ENCODE measurements around a stretch of chr15.

- RAMPAGE, long total RNA, result no peak
- RRBS, result no CpG with 5 or more reads among the region's 8 CpGs
PRO-cap:
- standard, result no peak
- CoPRO, capped RNA only, 2 experiments, result no peak in any of the 2 experiments
- CoPRO, capped and uncapped RNA, 2 experiments, result no peak in any of the 2 experiments
- CoPRO, uncapped RNA only, 2 experiments, result no peak in any of the 2 experiments
CAGE:
- cytosol, long polyA plus RNA, result no peak
- long polyA plus RNA, result no peak
- nucleolus, long total RNA, result no peak
- nucleus, long polyA plus RNA, result no peak
Measured at GRCh38 chr15:63045243-63046137, 2.9 kb downstream of the TPM1 start.

GRCh38 chr15:63071453-63072125 is 29.0 kb downstream of the TPM1 start:
- RAMPAGE, long total RNA, result no peak
- RRBS, result no CpG with 5 or more reads among the region's 6 CpGs
PRO-cap:
- standard, result no peak
- CoPRO, capped RNA only, 2 experiments, result no peak in any of the 2 experiments
- CoPRO, capped and uncapped RNA, 2 experiments, result no peak in any of the 2 experiments
- CoPRO, uncapped RNA only, 2 experiments, result no peak in any of the 2 experiments
CAGE:
- cytosol, long polyA plus RNA, result no peak
- long polyA plus RNA, result no peak
- nucleolus, long total RNA, result no peak
- nucleus, long polyA plus RNA, result no peak

GRCh38 chr15:63075775-63076257 is 33.3 kb downstream of the TPM1 start:
- RAMPAGE, long total RNA, result no peak
- RRBS, result 80% methylated on average over 2 of the region's 11 CpGs
PRO-cap:
- standard, result no peak
- CoPRO, capped RNA only, 2 experiments, result no peak in any of the 2 experiments
- CoPRO, capped and uncapped RNA, 2 experiments, result no peak in any of the 2 experiments
- CoPRO, uncapped RNA only, 2 experiments, result no peak in any of the 2 experiments
CAGE:
- cytosol, long polyA plus RNA, result no peak
- long polyA plus RNA, result no peak
- nucleolus, long total RNA, result no peak
- nucleus, long polyA plus RNA, result no peak

DNA sequence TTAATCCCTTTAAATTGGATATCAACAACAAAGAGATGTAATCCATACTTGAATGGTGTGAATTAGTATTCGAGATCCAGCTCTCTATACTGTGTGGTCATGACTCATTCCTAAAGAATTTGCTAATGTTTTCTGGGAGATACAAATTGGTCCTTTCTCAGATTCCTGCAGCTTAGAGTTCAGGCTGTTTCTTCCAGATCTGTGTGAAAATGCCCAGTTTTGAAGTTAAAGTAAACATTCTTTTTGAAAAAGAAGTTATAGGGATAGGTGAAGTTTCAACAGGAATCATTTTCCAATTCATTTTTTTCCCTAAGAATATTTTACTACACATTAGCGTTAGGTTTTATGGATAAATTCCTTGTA is 20.7 kb upstream of the APH1B start:
- RAMPAGE, long total RNA, result no peak
- RRBS, result no CpG with 5 or more reads among the region's 2 CpGs
PRO-cap:
- standard, result no peak
- CoPRO, capped RNA only, 2 experiments, result no peak in any of the 2 experiments
- CoPRO, capped and uncapped RNA, 2 experiments, result no peak in any of the 2 experiments
- CoPRO, uncapped RNA only, 2 experiments, result no peak in any of the 2 experiments
CAGE:
- cytosol, long polyA plus RNA, result no peak
- long polyA plus RNA, result no peak
- nucleolus, long total RNA, result no peak
- nucleus, long polyA plus RNA, result no peak

GRCh38 chr15:63380206-63380520 is 1.5 kb downstream of the CA12 start:
- RAMPAGE, long total RNA, result no peak
- RRBS, result no CpG with 5 or more reads among the region's 1 CpG
PRO-cap:
- standard, result no peak
- CoPRO, capped RNA only, 2 experiments, result no peak in any of the 2 experiments
- CoPRO, capped and uncapped RNA, 2 experiments, result no peak in any of the 2 experiments
- CoPRO, uncapped RNA only, 2 experiments, result no peak in any of the 2 experiments
CAGE:
- cytosol, long polyA plus RNA, result no peak
- long polyA plus RNA, result no peak
- nucleolus, long total RNA, result no peak
- nucleus, long polyA plus RNA, result no peak

DNA sequence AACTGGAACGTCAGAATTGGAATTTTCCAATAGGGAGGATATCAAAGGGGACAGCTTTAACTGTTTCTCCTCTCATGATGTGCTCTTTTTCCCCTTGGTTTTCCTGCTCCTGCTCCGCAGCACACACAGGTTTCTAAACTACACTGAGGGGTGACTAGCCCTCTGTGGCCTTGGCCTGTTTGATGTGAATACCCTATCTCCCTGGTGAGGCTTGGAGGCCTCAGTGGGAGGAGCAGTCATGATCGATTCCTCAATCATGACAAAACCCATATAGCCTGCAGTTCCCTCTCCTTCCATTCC is 24.0 kb upstream of the USP3 start:
- RAMPAGE, long total RNA, result no peak
- RRBS, result no CpG with 5 or more reads among the region's 3 CpGs
PRO-cap:
- standard, result no peak
- CoPRO, capped RNA only, 2 experiments, result no peak in any of the 2 experiments
- CoPRO, capped and uncapped RNA, 2 experiments, result no peak in any of the 2 experiments
- CoPRO, uncapped RNA only, 2 experiments, result no peak in any of the 2 experiments
CAGE:
- cytosol, long polyA plus RNA, result no peak
- long polyA plus RNA, result no peak
- nucleolus, long total RNA, result no peak
- nucleus, long polyA plus RNA, result no peak

- RAMPAGE, long total RNA, result no peak
- RRBS, result no CpG with 5 or more reads among the region's 5 CpGs
PRO-cap:
- standard, result unidirectional peak, plus-strand start at chr15:63577474
- CoPRO, capped RNA only, 2 experiments, result no peak in any of the 2 experiments
- CoPRO, capped and uncapped RNA, 2 experiments, result no peak in any of the 2 experiments
- CoPRO, uncapped RNA only, 2 experiments, result no peak in any of the 2 experiments
CAGE:
- cytosol, long polyA plus RNA, result no peak
- long polyA plus RNA, result no peak
- nucleolus, long total RNA, result no peak
- nucleus, long polyA plus RNA, result no peak
Measured at GRCh38 chr15:63577294-63577566, 20.0 kb upstream of the FBXL22 start.

- RAMPAGE, long total RNA, result no peak
- RRBS, result no CpG with 5 or more reads among the region's 9 CpGs
PRO-cap:
- standard, result no peak
- CoPRO, capped RNA only, 2 experiments, result no peak in any of the 2 experiments
- CoPRO, capped and uncapped RNA, 2 experiments, result no peak in any of the 2 experiments
- CoPRO, uncapped RNA only, 2 experiments, result peak in 1 of 2 experiments; most common minus-strand start chr15:63591425 (in 1)
CAGE:
- cytosol, long polyA plus RNA, result no peak
- long polyA plus RNA, result no peak
- nucleolus, long total RNA, result no peak
- nucleus, long polyA plus RNA, result no peak
Measured at GRCh38 chr15:63590576-63591560, 6.3 kb upstream of the FBXL22 start.

- RAMPAGE, long total RNA, result no peak
- RRBS, result 80% methylated on average over 2 of the region's 18 CpGs
PRO-cap:
- standard, result no peak
- CoPRO, capped RNA only, 2 experiments, result no peak in any of the 2 experiments
- CoPRO, capped and uncapped RNA, 2 experiments, result no peak in any of the 2 experiments
- CoPRO, uncapped RNA only, 2 experiments, result no peak in any of the 2 experiments
CAGE:
- cytosol, long polyA plus RNA, result no peak
- long polyA plus RNA, result no peak
- nucleolus, long total RNA, result no peak
- nucleus, long polyA plus RNA, result no peak
Measured at GRCh38 chr15:63599197-63599896, 2.2 kb downstream of the FBXL22 start.

DNA sequence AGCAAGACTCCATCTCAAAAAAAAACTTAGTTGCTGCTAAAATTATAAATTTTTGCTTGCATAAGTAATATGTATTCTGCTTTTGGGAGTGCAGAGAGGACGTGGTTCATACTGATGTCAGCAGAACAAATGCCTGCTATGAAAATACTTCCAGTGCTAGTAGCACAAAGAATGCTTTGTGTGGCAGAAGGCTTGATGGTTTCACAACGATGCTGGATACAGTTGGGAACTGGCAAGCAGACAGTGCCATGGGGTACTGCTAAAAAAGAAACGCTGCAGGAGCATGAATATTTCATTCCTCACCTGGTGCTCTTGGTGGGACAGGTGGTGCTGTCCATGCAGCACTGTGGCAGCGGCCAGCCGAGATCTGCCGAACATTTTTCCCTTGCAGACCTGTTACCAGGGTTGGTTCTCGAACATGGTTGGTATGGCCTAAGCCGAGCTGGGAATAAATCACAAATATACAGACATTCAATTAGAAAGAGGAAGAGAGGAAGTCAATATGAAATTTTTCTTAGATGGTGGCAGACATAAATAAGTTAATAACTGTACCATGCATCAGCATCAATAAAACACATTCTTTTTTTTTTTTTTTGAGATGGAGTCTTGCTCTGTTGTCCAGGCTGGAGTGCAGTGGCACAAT is 31.3 kb downstream of the FBXL22 start:
- RAMPAGE, long total RNA, result no peak
- RRBS, result no CpG with 5 or more reads among the region's 8 CpGs
PRO-cap:
- standard, result no peak
- CoPRO, capped RNA only, 2 experiments, result no peak in any of the 2 experiments
- CoPRO, capped and uncapped RNA, 2 experiments, result no peak in any of the 2 experiments
- CoPRO, uncapped RNA only, 2 experiments, result no peak in any of the 2 experiments
CAGE:
- cytosol, long polyA plus RNA, result no peak
- long polyA plus RNA, result no peak
- nucleolus, long total RNA, result no peak
- nucleus, long polyA plus RNA, result no peak

DNA sequence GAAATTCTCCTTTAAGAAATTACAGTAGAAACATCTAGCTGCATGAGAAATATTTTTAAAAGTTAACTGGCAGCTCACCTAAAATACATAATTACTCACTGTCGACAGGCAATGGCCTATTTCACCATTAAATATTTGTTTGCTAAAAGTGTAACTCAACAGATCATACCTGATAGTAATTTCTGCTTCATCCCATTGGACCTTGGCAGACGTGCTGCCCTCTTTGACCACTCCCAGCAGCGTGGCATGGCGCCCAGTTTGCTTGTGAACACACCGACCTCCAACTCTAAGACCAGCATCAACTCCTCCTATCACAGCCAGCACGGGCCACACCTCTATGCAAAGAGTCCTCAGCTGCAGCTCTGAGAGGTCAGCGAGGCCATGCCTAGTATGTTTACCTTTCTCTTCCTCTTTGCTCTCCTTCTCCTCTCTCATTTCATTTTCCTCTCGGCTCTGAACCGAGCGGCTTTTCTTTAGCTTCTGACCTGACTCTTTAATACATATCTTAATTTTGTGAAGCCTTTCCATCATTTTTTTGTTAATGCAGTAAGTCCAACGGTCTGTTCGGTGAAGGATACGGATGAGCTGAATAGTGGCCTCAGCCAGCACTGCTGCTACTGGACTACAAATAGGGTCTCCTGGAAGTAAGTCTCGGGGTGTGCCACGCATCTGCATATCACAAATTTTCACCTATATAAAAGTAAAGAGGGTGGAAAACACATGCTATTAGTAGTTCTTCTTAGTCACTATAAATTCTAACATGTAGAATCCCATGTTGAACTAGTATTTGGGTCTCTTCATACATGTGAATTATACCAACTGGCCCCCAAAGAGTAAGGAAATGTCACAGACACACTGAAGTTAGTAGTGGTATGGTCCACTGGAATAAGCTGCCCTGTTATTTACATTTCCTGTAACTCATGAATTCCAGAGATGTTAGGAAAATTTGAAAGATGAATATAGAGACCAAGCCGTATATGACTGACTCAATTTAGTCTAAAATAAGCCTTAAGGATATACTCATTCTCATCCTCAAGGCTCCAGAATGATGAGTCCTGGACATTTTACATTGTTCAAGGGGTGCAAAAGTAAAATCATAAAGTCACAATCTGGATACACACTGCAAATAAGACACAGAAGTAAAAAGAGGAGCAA is 80.9 kb downstream of the FBXL22 start:
- RAMPAGE, long total RNA, result no peak
- RRBS, result no CpG with 5 or more reads among the region's 16 CpGs
PRO-cap:
- standard, result no peak
- CoPRO, capped RNA only, 2 experiments, result no peak in any of the 2 experiments
- CoPRO, capped and uncapped RNA, 2 experiments, result no peak in any of the 2 experiments
- CoPRO, uncapped RNA only, 2 experiments, result peak in 1 of 2 experiments; most common minus-strand start position 696 of the sequence (in 1)
CAGE:
- cytosol, long polyA plus RNA, result no peak
- long polyA plus RNA, result no peak
- nucleolus, long total RNA, result no peak
- nucleus, long polyA plus RNA, result no peak

DNA sequence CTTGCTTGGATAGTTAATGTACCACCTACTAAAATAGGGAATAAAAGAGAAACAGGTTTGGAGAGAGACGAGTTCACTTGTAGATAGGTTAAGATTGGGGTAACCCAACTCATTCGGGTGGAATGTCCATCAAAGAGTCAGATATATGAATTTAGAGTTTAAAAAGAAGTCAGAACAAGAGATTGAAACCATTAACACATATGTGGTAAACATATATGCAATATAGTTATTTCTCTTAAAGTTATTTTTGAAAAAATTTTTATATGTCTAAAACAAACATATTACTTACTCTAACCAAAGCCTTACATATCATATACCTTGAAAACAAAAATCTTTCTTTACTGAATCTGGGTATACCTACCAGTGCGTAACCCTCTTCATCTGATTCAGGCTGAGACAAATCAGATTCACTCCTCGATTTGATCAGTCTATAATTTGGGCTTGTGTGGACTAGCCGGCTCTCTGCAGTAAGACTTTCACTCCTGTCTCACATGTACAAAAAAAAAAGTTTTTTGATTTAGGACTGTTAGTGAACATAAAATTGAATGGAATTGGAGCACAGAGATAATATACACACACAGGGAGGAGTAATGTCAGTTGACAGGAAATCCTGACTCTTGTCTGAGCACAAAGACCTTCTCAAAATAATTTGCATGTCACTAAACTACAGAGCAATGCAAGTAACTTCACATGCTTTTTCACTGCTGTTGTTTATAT is 115.4 kb downstream of the FBXL22 start:
- RAMPAGE, long total RNA, result no peak
- RRBS, result no CpG with 5 or more reads among the region's 5 CpGs
PRO-cap:
- standard, result no peak
- CoPRO, capped RNA only, 2 experiments, result no peak in any of the 2 experiments
- CoPRO, capped and uncapped RNA, 2 experiments, result no peak in any of the 2 experiments
- CoPRO, uncapped RNA only, 2 experiments, result no peak in any of the 2 experiments
CAGE:
- cytosol, long polyA plus RNA, result no peak
- long polyA plus RNA, result no peak
- nucleolus, long total RNA, result no peak
- nucleus, long polyA plus RNA, result no peak

GRCh38 chr15:63756487-63756773 is 77.3 kb downstream of the HERC1 start:
- RAMPAGE, long total RNA, result no peak
- RRBS, result no CpG with 5 or more reads among the region's 4 CpGs
PRO-cap:
- standard, result no peak
- CoPRO, capped RNA only, 2 experiments, result no peak in any of the 2 experiments
- CoPRO, capped and uncapped RNA, 2 experiments, result no peak in any of the 2 experiments
- CoPRO, uncapped RNA only, 2 experiments, result no peak in any of the 2 experiments
CAGE:
- cytosol, long polyA plus RNA, result no peak
- long polyA plus RNA, result no peak
- nucleolus, long total RNA, result no peak
- nucleus, long polyA plus RNA, result no peak

DNA sequence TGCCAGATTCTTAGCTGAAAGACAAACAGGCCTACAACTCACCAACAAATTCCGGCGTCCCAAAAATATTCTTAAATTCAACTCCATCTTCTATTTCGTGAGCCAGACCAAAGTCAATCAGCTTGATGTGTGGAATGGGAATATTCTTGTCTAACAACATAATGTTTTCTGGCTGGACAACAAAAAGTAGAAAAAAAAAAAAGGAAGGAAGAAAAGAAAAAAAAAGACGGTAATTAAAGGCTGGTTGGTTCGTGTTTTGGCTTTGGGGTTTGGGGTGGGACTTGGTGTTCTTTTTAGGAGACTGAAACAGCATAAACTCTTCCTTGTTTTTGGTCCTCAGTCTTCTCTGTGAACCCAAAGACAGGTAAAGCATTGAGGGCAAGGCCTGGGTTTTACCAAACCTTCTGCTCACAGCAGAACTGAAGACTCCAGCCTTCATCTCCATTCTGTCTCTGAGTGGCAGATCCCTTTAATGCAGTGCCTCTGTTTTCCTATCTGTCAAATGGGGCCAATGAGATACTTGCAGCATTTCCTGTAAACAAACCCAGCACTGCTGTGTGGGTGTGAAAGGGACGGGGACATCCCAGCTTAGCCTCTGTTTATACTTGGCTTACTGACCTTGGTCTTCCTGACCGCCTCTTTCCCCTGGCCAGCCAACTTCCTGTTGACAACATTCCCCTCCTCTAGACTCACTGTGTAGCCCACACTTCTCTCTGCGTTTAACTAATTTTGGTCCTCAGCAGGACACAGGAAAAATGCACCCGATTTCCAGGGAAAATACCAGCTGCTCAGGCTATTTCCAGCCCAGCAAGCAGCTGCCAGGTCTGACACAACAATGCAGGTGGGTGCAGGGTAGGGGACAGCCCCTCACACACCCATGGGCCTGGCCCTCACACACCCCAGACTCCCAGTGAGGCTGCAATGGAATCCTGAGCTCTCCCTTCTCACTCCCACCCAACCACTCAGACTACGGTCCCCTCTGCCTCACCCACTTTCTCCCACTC is 105.7 kb upstream of the HERC1 start:
- RAMPAGE, long total RNA, result no peak
- RRBS, result no CpG with 5 or more reads among the region's 10 CpGs
PRO-cap:
- standard, result no peak
- CoPRO, capped RNA only, 2 experiments, result no peak in any of the 2 experiments
- CoPRO, capped and uncapped RNA, 2 experiments, result no peak in any of the 2 experiments
- CoPRO, uncapped RNA only, 2 experiments, result no peak in any of the 2 experiments
CAGE:
- cytosol, long polyA plus RNA, result no peak
- long polyA plus RNA, result no peak
- nucleolus, long total RNA, result no peak
- nucleus, long polyA plus RNA, result no peak

GRCh38 chr15:63985026-63986131 is 60.9 kb downstream of the DAPK2 start:
- RAMPAGE, long total RNA, result no peak
- RRBS, result no CpG with 5 or more reads among the region's 18 CpGs
PRO-cap:
- standard, result no peak
- CoPRO, capped RNA only, 2 experiments, result no peak in any of the 2 experiments
- CoPRO, capped and uncapped RNA, 2 experiments, result no peak in any of the 2 experiments
- CoPRO, uncapped RNA only, 2 experiments, result no peak in any of the 2 experiments
CAGE:
- cytosol, long polyA plus RNA, result no peak
- long polyA plus RNA, result no peak
- nucleolus, long total RNA, result no peak
- nucleus, long polyA plus RNA, result no peak

DNA sequence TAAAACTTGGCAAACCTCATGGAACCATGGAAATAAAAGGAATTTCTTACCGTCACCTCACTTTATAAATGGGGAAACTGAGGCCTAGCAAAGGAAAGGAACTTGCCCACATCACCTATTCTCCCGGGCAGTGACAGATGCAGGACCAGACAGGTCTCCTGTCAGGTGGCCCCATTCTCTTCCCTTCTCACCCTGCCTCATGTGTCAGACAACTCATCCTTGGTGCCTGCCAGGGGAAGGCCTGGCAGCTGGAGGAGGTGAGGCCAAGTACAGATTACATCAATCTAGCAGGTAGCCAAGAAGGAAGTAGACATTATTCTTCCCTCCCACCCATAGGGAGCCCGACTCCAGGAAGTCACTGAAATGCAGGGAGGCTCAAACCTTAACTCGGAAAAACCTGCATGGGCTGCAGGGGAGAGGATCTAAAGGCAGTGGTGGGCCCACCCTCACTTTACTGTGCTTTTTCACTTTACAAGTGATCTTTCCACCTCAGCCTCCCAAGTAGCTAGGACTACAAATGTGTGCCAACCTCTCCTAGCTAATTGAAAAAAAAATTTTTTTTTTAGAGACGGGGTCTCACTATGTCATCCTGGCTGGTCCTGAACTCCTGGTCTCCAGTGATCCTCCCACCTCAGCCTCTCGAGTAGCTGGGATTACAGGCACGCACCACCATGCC is 39.6 kb downstream of the DAPK2 start:
- RAMPAGE, long total RNA, result no peak
- RRBS, result no CpG with 5 or more reads among the region's 7 CpGs
PRO-cap:
- standard, result no peak
- CoPRO, capped RNA only, 2 experiments, result no peak in any of the 2 experiments
- CoPRO, capped and uncapped RNA, 2 experiments, result no peak in any of the 2 experiments
- CoPRO, uncapped RNA only, 2 experiments, result no peak in any of the 2 experiments
CAGE:
- cytosol, long polyA plus RNA, result no peak
- long polyA plus RNA, result no peak
- nucleolus, long total RNA, result no peak
- nucleus, long polyA plus RNA, result no peak

- RAMPAGE, long total RNA, result no peak
- RRBS, result no CpG with 5 or more reads among the region's 1 CpG
PRO-cap:
- standard, result no peak
- CoPRO, capped RNA only, 2 experiments, result no peak in any of the 2 experiments
- CoPRO, capped and uncapped RNA, 2 experiments, result no peak in any of the 2 experiments
- CoPRO, uncapped RNA only, 2 experiments, result no peak in any of the 2 experiments
CAGE:
- cytosol, long polyA plus RNA, result no peak
- long polyA plus RNA, result no peak
- nucleolus, long total RNA, result no peak
- nucleus, long polyA plus RNA, result no peak
Measured at GRCh38 chr15:64013643-64014095, 32.6 kb downstream of the DAPK2 start.

DNA sequence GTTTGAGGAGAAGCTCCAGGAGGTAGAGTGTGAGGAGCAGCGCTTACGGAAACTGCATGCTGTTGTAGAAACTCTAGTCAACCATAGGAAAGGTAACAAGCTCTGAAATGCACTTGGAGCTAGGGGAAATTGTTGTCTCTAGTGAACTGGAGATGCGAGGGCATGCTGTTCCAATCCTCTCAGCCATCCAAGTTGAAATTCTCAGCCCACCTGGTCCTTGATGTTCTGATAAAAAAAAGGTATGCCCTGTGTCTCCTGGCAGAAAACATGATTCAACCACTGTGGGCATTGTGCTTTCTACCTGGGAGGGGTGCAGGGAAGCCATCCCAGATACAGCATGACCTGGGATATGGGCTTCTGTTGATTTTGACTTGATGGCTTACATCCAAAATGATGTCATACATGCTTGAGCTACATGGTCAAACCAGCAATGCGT is 21.3 kb upstream of the SNX22 start:
- RAMPAGE, long total RNA, result no peak
- RRBS, result no CpG with 5 or more reads among the region's 4 CpGs
PRO-cap:
- standard, result no peak
- CoPRO, capped RNA only, 2 experiments, result no peak in any of the 2 experiments
- CoPRO, capped and uncapped RNA, 2 experiments, result no peak in any of the 2 experiments
- CoPRO, uncapped RNA only, 2 experiments, result no peak in any of the 2 experiments
CAGE:
- cytosol, long polyA plus RNA, result no peak
- long polyA plus RNA, result no peak
- nucleolus, long total RNA, result no peak
- nucleus, long polyA plus RNA, result no peak

Measured in K562 (cell line).